ENCODE measurements around the genes ZNF592 and MRPS11.

DNA sequence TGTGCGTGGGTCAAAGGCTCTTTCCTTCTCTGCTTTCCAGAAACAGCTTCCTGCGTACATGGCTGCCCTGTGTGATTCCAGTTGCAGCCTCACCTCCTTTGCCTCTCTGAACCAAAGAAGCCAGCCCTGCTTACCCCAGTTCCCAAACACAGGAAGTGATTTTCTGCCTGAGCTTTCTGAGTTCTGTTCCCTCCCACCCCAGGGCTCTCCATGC lies 15.4 kb downstream of the ZSCAN2 start:
- PRO-cap, 3 experiments, result peak in 1 of 3 experiments; most common minus-strand start position 108 of the sequence (in 1)
- RAMPAGE, long total RNA, 4 experiments, result no peak in any of the 4 experiments
- RRBS, result no CpG with 5 or more reads among the region's 2 CpGs

DNA sequence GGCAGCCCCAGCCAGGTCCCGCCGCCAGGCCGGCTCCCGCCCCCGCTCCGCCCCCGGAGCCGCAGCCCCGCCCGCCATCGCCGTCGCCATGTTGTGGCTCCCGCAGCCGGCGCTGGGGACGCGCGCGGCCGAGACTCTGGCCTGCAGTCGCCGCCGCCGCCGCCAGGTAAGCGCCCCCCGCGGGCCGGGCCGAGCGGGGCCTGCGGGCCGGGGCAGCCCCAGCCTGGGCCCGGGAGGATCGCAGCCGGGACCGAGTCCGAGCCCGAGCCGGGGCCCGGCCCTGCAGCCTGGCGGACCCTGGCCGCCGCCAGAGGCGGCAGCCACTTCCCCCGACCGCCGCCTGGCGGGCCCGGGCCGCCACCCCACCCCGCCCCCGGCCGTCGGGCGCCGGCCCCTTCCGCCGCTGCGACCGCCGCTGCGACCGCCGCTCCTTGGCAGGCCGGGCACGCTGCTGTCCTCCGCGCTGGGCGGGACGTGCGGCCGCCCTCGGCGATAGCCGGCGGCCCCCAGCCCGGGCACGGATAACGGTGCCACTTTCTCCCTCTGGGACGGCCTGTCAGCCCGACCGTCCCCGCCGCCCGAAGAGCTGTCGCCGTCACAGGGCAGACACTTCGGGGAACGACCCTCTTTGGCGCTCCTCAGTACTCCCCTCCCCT lies at the start of gene ZNF592:
Gene ZNF592 (plus strand): TSS at position 94 of the 656 bp plus-strand sequence.
- PRO-cap, 3 experiments, result peak in 3 of 3 experiments; most common plus-strand start position 105 of the sequence (in 3); most common minus-strand start position 326 of the sequence (in 1)
- RAMPAGE, long total RNA, 4 experiments, result start-site peak on the plus strand in 3 of 4 experiments, centred at positions 90 to 118 of the sequence, 260 to 496 reads per replicate
- RRBS, result 1% methylated on average over 55 of the region's 92 CpGs

DNA sequence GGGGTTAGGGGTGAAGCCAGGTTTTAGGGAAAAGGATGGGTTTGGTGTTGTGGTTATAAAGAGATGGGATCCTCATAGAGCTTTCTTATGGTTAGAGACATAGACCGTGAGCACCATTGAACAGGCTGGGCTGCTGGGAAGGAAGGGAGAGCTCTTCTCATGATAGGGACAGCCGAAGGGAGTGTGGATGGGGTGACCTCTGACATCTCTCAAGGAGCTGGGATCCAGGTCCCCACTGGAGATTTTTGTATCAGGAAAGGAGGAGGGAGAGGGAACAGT lies 5.1 kb downstream of the ALPK3 start:
- PRO-cap, 3 experiments, result no peak in any of the 3 experiments
- RAMPAGE, long total RNA, 4 experiments, result no peak in any of the 4 experiments
- RRBS, result no CpG with 5 or more reads among the region's 2 CpGs

- PRO-cap, 3 experiments, result no peak in any of the 3 experiments
- RAMPAGE, long total RNA, 4 experiments, result no peak in any of the 4 experiments
- RRBS, result no CpG with 5 or more reads among the region's 35 CpGs
Measured at GRCh38 chr15:84839684-84840540, 22.8 kb downstream of the ALPK3 start.

DNA sequence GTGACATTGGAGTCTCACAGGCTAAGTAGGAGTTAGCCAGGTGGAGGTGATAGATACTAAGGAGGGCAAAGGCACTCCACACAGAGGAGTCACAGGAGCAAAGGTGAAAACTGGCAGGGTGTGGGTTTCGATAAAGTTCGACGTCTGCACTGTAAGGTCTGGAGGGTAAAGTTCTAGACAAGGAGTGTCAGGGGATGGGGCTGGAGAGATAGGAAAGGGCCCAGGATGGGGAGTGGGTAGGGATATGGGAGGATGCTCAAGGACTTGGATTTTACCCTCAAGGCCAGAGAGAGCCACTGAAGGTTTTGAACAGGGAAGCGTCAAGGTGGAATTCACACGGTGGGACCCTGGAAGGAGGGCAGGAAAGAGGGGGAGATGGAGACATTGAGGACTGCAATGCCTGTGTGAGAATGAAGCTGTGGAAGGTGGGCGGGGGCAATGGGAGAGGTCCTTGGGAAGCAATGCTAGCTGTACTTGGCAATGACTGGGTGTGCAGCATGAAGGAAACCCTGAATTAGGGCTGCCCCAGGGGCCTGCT lies 6.4 kb downstream of the SLC28A1 start:
- PRO-cap, 3 experiments, result no peak in any of the 3 experiments
- RAMPAGE, long total RNA, 4 experiments, result no peak in any of the 4 experiments
- RRBS, result no CpG with 5 or more reads among the region's 6 CpGs

DNA sequence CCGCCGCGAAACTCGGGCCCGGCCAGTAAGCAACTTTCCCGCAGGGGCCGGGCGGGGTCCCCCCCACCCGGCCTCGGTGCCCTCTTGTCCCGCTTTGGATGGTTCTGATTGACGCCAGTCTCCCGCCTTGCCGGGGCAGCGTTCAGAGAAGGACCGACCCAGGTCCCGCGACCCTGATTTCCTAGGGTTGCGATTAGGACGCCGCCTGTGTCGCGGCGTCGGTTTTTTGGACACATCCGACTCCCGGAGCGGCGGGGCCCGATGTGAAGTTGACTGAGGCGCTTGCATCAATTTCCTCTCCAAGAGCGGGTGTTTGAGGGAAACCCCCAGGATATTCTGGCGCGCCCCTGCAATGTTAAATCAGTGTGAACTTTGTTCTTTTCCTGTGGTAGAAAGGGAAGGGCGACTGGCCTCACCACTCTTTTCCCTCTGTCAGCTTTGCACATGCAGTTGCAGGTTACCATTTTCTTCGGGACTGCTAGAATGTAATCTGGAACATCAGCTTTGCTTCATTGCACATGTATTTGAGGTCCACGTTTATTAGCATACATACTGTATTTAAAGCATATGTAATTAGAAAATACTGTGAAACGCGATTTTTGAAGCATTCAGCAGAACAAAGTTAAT lies 831 bp downstream of the PDE8A start:
- PRO-cap, 3 experiments, result peak in 3 of 3 experiments; most common plus-strand start position 420 of the sequence (in 1); most common minus-strand start position 265 of the sequence (in 2)
- RAMPAGE, long total RNA, 4 experiments, result no peak in any of the 4 experiments
- RRBS, result 1% methylated on average over 14 of the region's 39 CpGs

DNA sequence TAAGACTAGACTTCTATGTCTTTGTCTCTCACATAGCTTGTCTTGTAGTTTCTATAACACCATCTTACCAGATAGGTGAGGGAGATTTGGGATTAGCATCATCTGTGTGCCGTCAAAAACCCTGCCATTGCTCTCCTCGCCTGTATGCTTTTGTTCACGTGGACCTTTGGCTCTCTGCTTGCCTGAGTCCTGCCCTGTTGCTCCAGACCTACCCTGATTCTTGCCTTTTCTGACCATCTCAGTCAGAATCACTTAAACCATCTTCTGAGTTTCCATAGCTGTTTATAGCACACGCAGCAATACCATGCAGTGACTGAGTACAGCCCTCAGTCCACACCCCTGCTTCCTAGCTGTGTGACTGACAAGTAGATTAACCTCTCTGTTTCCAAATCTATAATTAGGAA lies 49.6 kb downstream of the PDE8A start:
- PRO-cap, 3 experiments, result no peak in any of the 3 experiments
- RAMPAGE, long total RNA, 4 experiments, result no peak in any of the 4 experiments
- RRBS, result no CpG with 5 or more reads among the region's 4 CpGs

- PRO-cap, 3 experiments, result peak in 1 of 3 experiments; most common plus-strand start chr15:85036920 (in 1); most common minus-strand start chr15:85036878 (in 1)
- RAMPAGE, long total RNA, 4 experiments, result no peak in any of the 4 experiments
- RRBS, result no CpG with 5 or more reads among the region's 7 CpGs
Measured at GRCh38 chr15:85036607-85037287, 55.1 kb downstream of the PDE8A start.

GRCh38 chr15:85414883-85415535 lies 34.6 kb downstream of the AKAP13 start:
- PRO-cap, 3 experiments, result no peak in any of the 3 experiments
- RAMPAGE, long total RNA, 4 experiments, result no peak in any of the 4 experiments
- RRBS, result no CpG with 5 or more reads among the region's 11 CpGs

DNA sequence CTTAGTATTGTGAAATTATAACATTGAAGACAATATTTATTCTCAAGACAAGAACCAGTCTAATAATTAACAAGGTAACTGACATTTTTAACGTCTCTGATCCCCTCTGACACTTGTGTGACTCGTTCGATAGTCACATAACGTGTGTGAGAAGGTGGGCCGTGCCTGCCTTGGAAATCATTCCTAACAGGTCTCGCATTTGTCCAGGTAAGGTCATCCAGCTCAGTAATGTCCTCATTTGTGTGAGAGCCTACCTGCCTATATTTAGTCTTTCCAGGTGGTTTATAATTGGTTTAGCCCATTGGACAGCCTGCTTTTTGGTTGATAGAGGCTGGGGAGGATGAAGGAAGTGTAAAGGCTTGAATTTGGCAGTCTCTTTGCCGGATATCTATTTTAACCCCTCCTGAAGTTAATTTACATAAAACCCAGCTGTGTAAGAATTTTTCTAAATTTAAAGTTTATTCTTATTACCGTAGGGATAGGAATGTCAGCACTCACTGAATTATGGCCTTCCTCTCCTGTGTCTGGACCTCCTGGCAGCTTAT lies 94.5 kb downstream of the AKAP13 start:
- PRO-cap, 3 experiments, result peak in 1 of 3 experiments; most common plus-strand start position 84 of the sequence (in 1)
- RAMPAGE, long total RNA, 4 experiments, result no peak in any of the 4 experiments
- RRBS, result no CpG with 5 or more reads among the region's 8 CpGs

- PRO-cap, 3 experiments, result no peak in any of the 3 experiments
- RAMPAGE, long total RNA, 4 experiments, result no peak in any of the 4 experiments
- RRBS, result no CpG with 5 or more reads among the region's 4 CpGs
Measured at GRCh38 chr15:85527867-85528381, 147.5 kb downstream of the AKAP13 start.

GRCh38 chr15:85534042-85534539 lies 153.7 kb downstream of the AKAP13 start:
- PRO-cap, 3 experiments, result no peak in any of the 3 experiments
- RAMPAGE, long total RNA, 4 experiments, result no peak in any of the 4 experiments
- RRBS, result no CpG with 5 or more reads among the region's 4 CpGs

GRCh38 chr15:85722436-85723451 lies 72.0 kb downstream of the KLHL25 start:
- PRO-cap, 3 experiments, result peak in 1 of 3 experiments; most common plus-strand start chr15:85722973 (in 1)
- RAMPAGE, long total RNA, 4 experiments, result no peak in any of the 4 experiments
- RRBS, result no CpG with 5 or more reads among the region's 4 CpGs

- PRO-cap, 3 experiments, result no peak in any of the 3 experiments
- RAMPAGE, long total RNA, 4 experiments, result no peak in any of the 4 experiments
- RRBS, result no CpG with 5 or more reads among the region's 16 CpGs
Measured at GRCh38 chr15:85740548-85741184, 54.1 kb downstream of the KLHL25 start.

DNA sequence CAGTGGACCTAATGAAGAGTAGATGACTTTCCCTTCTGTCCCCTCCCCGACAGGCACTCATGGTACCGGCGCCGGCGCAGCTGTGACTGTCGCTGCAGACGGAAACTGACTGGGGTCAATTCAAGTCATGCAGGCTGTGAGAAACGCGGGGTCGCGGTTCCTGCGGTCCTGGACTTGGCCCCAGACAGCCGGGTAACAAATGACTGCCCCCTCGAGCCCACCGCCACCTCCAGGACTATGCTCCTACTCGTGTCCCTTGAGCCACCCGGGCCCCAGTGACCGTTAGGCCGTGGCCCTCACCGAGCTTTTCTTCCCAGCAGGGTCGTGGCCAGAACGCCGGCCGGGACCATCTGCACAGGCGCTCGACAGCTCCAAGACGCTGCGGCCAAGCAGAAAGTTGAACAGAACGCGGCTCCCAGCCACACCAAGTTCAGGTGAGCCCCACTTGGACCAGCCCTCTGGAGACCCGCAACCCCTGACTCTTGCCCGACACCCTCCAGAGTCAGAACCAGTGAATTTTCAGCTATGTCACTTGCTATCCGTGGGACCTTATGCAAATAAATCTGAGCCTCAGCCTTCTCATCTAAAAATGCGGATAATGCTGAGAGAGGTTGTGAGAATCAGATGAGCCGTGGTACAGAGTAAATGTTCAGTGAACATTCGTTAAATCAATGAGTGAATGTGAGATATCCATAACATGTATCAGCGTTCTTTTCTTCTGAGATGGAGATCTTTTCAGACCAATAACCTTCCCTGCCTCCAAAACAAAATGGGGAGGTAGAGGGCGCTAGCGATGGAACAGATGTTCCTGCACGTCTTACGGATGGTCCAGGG lies at the start of gene MRPS11:
Gene MRPS11 (plus strand): TSS at position 118 of the 834 bp plus-strand sequence.
- PRO-cap, 3 experiments, result peak in 3 of 3 experiments; most common plus-strand start position 118 of the sequence (in 3); most common minus-strand start position 55 of the sequence (in 1)
- RAMPAGE, long total RNA, 4 experiments, result start-site peak on the plus strand in 4 of 4 experiments, centred at positions 109 to 121 of the sequence, 30 to 4,005 reads per replicate
- RRBS, result under 1% methylated on average over 11 of the region's 41 CpGs

GRCh38 chr15:88630019-88630757 lies 8.6 kb upstream of the ISG20 start:
- PRO-cap, 3 experiments, result no peak in any of the 3 experiments
- RAMPAGE, long total RNA, 4 experiments, result start-site peak on the plus strand in 1 of 4 experiments, at chr15:88630210-88630439 at its widest, 6 reads per replicate
- RRBS, result no CpG with 5 or more reads among the region's 13 CpGs

DNA sequence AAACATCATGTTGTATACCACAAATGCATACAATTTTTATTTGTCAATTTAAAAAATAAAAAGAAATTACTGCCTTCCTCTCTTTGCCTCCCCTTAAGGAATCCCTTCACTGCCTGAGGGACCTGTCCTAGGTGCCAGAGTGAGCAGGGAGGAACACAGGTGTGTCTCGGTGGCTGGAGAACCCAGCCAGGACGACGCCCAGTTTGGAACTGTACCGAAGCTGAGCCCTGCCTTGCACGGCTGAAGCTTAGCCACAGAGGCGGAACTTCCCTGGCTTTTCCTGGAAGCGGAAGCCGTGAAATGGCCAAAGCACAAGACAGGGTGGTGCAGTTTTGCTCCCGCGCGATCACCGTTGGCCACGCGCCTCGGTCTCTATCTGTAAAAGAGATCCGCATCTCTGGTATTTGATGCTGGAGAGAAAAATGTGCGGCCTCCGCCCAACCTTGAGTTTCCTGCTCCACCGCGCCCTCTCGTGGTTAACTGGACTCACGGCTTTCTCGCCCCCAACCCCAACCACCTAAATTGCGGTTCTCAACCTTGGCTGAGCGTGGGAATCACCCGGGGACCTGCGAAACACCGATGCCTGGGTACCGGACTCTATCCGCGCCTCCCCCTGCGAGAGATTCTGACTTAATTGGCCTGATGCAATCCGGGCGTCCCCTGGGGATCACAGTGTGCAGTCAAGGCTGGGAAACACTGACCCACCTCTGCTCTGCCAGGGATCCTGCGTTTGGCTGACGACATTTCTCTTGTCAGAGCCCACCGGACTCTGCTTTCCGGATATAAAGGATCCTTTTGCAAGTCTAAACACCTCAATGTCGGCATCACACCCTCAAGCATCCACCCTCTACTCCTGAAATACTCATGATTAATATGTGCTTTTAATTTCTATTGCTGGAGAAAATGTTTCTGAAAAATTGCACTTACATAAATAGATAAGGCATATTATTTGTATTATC lies 70.7 kb upstream of the ABHD2 start:
- PRO-cap, 3 experiments, result no peak in any of the 3 experiments
- RAMPAGE, long total RNA, 4 experiments, result no peak in any of the 4 experiments
- RRBS, result 14% methylated on average over 8 of the region's 39 CpGs

DNA sequence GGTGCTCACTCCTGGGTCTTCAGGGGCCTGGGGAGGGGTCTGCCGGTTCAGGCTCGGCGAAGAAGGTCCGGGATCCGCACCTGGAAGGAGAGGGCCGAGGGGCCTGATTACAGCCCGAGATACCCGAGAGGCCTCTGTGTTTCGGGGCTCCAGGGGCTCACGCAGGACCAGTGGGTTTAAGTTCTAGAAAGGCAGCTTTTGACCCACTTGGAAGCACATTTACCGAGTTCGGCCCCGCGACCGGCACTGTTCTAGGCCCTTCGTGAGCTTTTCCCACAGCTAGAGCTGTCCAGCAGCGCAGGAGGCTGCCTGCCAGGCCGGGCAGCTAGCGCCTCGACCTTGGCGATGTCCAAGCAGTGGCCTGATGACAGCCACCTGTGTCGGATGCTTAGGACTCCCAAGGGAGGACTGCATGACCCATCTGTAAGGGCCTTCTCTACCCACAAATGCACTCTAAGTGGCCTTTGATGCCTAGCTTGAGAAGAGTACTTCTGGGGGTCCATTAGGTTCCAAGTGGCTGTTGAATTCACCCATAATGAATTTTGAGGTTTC lies 673 bp downstream of the ABHD2 start:
- PRO-cap, 3 experiments, result peak in 2 of 3 experiments; most common plus-strand start position 265 of the sequence (in 1); most common minus-strand start position 248 of the sequence (in 1)
- RAMPAGE, long total RNA, 4 experiments, result no peak in any of the 4 experiments
- RRBS, result 3% methylated on average over 4 of the region's 22 CpGs

GRCh38 chr15:89089405-89090391 lies 1.4 kb downstream of the ABHD2 start:
- PRO-cap, 3 experiments, result peak in 1 of 3 experiments; most common plus-strand start chr15:89089897 (in 1); most common minus-strand start chr15:89089636 (in 1)
- RAMPAGE, long total RNA, 4 experiments, result no peak in any of the 4 experiments
- RRBS, result no CpG with 5 or more reads among the region's 5 CpGs

GRCh38 chr15:89101770-89102524 lies 13.7 kb downstream of the ABHD2 start:
- PRO-cap, 3 experiments, result peak in 3 of 3 experiments; most common plus-strand start chr15:89102163 (in 2); most common minus-strand start chr15:89102023 (in 3)
- RAMPAGE, long total RNA, 4 experiments, result no peak in any of the 4 experiments
- RRBS, result no CpG with 5 or more reads among the region's 9 CpGs

Measured in adrenal gland (tissue), 7 donors.